Neural crest cell (in vitro differentiated cells): ENCODE measurements around a stretch of chr12.

DNA sequence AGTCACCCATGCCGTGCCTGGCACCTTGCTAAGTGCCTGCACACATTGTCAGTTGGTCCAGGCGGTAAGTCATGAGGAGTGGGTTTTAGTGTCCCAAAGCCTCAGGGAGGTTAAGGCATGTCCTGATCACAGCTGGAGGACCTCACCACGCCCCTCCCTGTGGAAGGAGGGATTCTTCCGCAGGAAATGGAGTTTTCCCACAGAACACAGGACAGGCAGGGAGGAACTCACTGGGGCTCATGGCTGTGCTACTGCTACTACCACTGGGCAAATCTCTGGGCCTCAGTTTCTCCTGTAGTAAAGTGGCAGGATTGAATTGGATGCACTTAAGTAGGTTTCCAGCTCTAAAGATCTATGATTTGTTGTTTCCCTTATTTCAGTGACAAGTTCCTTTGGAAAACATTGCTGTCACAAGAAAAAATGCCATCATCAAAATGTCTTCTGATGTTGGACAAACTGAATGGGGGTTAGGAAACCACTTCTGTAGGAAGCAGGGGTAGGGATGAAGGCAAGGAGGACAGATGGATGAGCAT, 142.4 kb downstream of the CACNA1C start:
- PRO-cap: no peak

DNA sequence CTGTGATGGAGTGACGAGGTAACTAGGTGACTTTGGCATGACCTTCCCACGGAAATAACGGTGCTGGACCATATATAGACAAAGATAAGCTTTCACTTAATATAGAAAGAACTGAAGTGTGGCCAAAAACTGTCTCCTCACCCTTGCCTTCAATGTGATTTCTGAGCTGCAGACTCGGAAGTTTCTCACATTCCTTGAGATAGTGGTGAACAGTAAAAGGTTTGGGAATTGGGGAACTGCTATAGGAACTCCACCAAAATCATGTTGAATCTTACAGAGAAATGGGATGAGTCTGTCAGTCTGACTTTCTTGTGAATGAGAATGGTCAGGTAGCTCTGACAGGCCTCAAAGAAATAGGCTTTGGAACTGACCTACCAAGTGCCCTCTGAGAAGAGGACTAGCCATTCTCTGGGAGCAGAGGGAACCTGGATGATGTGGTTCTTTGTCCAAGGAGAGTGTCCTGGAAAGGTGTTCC, 185.5 kb downstream of the CACNA1C start:
- PRO-cap: no peak

- PRO-cap: no peak
Observed at GRCh38 chr12:2457293-2457773, 337.4 kb upstream of the FKBP4 start.

GRCh38 chr12:2490767-2491340, 303.9 kb upstream of the FKBP4 start:
- PRO-cap: no peak

GRCh38 chr12:2494310-2495026, 300.3 kb upstream of the FKBP4 start:
- PRO-cap: no peak

- PRO-cap: no peak
Observed at GRCh38 chr12:2621493-2621811, 173.3 kb upstream of the FKBP4 start.

- PRO-cap: no peak
Observed at GRCh38 chr12:2799566-2800292, 5.0 kb downstream of the FKBP4 start.

DNA sequence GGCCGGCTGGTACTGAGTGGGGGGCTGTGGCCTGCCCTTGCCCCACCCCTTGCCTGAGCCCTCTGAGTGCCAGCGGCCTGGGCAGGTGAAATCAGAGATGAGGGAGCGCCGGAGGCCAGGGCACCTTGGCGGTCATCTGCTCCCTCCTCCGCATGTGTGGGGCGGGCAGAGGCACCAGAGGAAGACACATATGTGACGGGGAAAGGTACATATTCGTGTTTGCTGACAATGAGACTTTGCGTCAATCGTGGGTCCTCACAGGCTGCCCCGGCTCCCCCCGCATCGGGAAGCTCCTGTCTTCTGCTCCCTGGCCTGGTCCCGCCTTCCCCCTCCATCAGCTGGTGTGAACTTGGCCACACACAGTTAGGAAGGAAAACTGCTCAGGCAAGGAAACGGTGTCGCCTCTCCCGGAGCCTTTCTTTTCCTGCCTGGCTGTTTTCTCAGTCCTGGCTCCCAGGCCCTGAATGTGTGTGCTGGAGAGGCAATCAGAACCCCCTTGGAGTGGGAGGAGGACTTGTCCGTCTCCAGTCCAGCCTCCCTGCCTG, 44.5 kb upstream of the TSPAN9 start:
- PRO-cap: no peak

- PRO-cap: no peak
Observed at GRCh38 chr12:3084708-3085713, 7.8 kb downstream of the TSPAN9 start.

GRCh38 chr12:3133103-3133311, 55.8 kb downstream of the TSPAN9 start:
- PRO-cap: no peak

- PRO-cap: no peak
Observed at GRCh38 chr12:3168699-3169262, 91.6 kb downstream of the TSPAN9 start.

DNA sequence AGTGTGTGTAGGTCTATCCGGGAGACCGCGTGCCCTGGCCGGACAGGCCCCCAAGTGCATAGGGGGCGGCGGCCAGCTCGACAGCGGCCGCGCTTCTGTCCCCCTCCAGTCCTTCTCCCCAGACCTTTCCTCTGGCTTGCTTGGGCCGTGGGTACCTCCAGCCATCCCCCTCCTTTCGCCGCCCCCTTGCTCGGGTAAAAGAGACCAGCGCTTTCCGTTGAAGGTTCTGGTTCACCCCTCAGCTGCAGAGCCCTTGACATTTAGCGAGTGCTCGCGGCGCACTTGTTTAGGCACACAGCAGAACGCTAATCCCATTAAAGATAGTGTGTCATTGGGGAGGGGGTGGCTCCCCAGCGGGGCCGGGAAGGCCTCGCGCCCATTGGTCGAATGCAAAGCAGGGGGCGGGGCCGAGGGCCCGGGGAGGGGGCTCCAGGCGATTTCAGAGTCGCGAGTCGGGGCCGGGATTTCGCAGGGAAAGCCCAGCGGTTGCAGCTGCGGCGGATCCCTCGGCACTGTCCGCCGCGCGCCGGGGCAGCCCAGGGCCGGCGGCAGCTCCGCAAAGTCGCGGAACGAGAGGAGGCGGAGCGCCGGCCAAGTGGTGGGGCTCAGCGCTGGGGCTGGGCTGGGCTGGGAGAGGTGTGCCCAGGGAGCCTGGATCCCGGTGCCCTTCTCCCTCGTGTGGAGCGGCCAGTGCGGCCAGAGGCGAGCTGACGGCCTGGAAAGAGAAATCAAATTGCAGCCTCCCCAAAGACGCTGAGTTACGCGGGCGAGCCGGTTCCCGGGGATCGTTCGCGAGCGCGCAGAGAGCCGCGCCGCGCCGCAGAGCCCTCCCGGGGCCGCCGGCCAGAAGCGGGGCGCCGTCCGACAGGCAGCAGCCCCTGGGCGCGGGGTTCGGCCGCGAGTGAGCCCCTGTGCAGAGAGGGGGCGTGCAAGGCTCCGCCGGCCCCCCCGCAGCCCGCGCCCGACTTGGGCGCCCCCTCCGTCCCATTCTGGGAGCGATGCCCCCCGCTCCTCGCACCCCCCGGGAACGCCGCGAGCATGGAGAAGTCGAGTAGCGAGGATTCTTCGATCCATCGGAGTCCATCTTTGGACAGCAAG, 123.1 kb downstream of the TSPAN9 start:
- PRO-cap: bidirectional peak, plus-strand start at position 448 of the sequence, minus-strand start at position 262 of the sequence

GRCh38 chr12:3213904-3214054, 136.6 kb downstream of the TSPAN9 start:
- PRO-cap: no peak

DNA sequence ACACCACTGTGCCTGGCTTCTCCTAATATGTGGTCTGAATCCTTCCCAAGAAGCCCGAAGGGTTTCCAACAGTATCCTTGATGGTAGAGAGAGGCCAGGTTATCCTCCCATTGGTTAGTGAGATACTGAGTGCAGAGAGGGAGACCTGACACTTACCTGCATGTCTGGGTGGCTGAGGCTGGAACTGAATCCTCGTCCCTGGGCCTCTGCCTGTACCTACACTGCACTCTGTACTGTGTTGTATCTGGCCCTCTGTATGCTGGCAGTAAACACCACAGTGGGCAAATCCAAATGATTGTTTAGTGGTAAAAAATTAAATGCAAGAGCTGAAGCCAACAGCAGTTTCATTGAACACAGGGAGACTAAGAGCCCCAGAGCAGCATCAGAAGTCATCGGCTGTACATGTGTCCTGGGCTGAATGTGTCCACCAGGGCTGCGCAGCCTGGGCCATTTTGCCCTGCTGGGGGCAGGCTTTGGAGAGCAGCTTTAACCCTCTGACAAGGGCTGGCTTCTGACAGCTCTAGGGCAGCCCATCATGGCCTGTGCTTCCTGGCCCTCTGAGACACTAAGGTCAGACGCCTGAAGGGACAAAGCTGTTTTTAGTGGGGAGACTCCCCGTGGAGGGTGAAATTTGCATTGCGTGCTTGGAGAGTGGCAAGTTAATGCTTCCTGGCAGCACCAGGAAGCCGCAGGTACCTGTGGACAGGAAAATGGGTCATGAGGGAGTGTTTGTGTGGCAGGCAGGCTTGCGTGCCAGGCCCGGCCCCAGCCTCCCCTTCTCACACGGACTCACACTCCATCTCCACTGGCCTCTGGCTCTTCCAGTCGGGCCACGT, 149.9 kb downstream of the TSPAN9 start:
- PRO-cap: no peak

DNA sequence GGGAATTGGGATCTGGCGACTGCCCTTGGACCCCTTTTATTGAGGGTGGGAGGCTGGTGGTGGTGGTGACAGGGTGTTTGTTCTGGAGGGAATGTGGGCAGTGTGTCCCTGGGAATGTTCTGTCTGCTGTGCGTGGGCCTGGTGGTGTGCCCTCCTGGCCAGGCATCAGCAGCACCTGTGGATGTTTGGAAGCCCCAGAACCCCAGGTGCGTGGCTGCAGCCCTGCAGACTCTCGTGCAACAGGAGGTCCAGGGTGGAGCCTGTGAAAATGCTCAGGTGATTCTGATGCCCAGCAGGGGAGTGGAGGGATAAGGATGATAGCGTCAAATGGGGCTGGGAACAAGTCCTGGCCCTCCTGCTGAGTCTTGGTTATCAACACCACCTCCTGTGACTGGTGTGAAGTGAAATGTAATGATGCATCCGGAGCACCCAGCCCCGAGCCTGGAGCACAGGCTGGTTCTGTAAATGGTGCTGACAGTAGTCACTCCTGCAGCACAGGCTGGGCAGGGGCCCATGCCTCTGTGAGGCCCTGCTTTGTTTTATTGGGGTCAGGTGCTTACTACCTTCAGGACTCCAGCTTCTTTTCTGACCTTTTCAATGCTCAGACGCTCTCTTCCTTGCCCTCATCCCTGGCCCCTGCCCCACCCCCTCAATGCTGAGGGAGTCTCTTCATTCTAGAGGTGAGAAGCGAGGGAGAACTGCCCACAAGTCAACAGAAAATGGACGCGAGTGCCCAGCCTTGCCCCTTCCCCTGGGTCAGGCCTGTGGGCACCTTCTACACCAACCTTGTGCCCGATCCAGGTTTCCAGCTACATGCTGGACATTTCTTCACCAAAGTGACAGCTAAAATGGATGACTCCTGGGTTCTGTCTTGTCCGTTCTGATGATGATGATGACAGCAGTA, 176.8 kb downstream of the TSPAN9 start:
- PRO-cap: no peak

DNA sequence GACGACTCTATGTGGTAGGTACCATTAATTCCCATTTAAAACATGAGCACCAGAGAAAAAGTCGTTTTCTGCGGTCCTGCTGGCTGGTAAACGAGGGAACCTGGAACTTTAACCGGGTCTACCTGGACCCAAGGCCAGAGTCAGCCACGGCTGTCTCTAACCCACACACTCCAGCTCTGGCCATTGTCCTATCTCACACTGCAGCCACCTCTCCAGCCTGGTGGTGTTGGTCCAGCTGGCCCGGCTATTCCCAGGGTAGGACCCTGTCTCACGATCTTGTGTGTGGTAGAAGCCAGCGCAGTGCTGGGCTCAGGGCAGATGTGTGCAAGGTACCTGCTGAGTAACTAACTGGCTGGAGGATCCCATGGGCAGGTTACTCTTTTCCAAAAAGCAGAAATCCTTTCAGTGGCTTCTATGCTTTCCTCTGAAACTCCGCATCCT, 187.6 kb downstream of the TSPAN9 start:
- PRO-cap: no peak

- PRO-cap: bidirectional peak, plus-strand start at chr12:3492517, minus-strand start at chr12:3492292
Observed at GRCh38 chr12:3492034-3492364, 996 bp downstream of the PRMT8 start.

DNA sequence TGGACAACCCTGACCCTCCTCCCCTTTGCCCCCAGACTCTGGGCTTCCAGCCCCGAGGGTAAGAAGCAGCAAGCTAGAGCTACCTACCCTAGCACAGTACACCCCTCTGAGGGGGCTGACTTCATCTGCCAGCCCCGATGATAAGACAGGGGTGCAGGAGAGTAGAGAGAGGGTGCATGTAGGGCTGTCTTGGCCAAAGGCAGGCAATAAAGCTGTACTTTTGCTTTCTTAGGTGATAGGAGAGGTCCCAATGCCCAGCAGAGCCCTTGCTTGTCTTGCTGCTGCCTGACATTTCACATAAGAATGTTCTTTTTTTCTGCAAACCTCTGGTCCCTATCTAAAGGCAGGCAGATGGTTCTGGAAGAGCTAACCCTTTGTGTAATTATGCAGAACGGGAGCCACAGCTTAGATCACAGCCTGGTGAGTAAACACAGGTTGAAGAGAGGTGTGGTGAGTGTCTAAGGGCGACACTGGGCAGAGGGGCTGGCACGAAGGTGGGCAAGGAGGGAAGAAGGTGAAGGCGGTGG, 42.6 kb downstream of the PRMT8 start:
- PRO-cap: no peak

DNA sequence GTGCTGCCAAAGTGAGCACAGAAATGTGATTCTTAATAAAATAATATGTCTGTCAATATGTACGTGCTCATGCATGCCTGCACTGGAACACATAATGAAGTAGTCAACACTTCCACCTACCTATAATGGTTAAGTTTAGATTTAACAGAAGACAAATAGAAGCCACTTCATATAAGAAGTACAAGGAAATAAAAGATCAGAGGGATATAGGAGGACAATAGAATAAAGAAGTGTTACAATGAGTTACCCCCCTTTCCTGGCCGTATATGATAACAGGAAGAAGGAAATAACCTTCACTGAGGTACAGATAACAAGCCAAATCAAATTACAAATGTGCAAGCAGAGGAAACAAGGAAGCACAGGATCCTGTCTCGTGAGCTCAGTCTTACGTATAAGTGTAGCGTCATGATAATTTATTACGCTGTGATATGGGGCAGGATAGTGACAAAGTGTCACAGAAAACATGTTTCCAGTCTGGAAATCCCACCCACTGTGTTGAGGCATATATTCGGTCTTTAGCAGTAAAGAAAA, 26.5 kb downstream of the CRACR2A start:
- PRO-cap: no peak

DNA sequence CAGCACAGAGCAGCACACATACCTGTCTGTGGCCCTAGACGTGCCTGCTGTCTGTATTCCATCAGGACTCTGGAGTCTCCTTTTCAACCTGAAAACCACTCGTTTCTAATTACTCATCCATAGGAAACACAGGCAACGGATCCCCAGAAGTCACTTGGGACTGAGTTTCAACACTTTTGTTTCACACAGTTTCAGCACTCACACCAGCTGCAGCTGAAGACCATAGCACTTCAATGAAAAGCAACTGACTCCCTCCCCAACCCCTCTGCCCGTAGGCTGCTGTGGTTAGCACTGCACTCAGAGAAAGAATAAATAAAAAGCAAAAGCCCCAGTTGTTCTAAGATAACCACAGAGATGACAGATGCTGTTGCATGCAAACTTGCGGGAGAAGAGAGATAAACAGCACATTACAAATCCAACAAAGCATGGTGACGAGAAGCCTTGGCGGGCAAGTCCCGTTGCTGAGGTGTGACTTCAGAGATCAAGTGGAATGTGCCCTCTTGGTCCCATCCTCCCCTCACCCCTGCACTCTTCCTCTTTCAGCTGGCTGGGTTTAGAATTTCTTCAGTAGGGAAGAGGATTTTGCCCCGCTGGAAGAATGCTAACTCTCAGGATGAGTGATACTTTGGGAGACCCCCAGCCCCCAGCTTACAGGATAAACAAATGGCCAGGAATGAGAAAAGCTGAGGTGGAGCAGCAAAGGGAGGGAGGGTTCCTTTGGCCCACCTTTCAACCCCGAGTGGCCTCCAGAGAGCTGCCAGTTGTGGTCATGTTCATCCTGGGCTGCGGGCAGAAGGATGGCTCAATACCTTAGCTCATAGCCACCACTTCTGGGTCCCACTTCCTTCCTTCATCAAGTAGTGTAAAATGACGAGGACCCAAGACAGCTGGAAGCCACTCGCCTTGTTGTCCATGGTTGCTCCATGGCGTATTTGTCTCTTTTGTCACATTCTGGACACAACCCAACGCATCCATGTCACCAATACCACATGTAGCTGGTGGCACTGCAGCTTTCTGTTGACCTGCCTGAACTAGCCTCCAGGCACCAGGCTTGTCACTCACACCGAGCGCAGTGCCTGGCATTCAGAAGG, 24.5 kb downstream of the CRACR2A start:
- PRO-cap: no peak